Smooth muscle cell (in vitro differentiated cells): Measurements from ENCODE around the genes MEIOSIN and DMWD.

DNA sequence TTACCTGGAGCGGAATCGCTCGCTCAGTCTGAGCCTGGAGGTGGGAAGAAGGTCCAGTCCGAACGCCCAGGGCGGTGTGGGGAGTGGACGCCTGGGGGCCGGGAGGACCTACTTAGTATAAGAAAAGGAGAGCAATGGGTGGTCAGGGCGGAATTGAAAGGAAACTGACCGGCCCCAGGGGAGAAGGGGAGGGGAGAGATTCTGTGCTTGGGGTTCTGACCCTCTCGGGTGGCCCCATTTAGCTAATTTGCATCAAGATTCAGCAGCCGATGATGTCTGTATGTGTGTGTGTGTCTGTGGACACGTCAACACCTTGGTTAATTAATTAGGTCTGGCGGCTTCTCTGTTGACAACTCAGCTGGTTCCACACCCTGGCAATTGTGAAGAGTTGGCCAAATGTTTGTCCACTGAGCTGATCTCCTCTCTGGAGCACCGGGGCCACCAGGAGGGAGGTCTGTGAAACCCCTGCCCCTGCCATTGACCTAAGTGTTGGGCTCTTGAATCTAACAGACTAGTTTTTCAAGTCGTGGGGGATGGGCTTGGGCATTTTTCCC, 595 bp downstream of the GEMIN7 start:
- RAMPAGE, long total RNA = no peak

DNA sequence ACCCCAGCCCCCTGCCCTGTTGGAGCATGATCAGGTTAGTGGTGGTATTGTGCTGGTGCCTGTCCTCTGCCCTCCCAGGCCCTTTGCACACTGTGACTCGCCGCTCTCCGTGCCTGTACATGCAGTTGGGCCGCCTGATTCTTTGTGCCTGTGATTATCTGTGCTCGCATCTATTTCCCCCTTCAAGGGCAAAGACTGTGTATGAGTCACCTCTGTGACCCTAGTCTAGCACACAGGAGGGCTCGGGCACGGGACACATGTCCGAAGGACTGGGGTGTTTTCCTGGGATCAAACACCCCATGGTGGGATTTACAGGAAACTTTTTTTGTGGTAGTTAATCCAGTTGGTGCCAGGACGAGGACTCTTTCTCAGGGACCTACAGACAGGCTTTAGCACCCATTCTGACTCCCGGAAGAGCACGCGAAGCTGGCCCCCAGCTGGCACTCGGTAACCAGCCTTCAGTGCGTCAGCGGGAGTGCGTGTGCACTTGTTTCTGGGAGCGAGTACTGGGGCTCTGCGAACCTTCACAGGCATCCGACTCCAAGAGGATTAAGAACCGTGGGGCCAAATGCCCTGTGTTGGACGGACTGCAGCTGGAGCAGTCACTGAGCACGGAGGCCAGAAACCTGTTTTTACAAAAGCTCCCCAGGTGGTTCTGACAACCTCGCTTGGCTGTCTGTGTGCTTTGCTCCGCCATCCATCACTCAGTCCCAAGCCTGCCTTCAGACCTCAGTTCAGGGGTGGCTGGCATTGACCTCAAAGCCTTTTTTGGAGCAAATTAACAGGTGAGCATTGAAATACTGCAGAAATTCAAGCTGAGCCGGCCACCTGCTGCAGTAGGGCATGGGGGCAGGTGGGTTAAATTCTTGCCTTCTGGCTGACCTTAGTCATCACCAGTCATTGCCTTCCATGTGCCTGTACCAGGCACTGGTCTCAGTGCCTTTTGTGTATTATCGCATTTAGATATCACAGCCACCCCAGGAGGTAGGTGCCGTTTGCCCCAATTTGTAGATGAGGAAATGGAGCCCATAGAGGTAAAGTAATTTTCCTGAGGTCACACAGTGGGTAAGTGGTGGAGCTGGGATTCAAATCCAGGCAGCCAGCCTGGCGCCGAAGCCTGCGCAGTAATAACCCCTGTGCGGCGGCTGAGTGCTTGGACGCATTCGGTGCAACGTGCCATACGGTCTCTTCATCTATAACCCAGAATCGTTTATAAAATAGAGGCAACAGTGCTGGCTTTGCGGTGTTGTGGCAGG, 6.9 kb downstream of the PPP1R37 start:
- RAMPAGE, long total RNA = no peak

DNA sequence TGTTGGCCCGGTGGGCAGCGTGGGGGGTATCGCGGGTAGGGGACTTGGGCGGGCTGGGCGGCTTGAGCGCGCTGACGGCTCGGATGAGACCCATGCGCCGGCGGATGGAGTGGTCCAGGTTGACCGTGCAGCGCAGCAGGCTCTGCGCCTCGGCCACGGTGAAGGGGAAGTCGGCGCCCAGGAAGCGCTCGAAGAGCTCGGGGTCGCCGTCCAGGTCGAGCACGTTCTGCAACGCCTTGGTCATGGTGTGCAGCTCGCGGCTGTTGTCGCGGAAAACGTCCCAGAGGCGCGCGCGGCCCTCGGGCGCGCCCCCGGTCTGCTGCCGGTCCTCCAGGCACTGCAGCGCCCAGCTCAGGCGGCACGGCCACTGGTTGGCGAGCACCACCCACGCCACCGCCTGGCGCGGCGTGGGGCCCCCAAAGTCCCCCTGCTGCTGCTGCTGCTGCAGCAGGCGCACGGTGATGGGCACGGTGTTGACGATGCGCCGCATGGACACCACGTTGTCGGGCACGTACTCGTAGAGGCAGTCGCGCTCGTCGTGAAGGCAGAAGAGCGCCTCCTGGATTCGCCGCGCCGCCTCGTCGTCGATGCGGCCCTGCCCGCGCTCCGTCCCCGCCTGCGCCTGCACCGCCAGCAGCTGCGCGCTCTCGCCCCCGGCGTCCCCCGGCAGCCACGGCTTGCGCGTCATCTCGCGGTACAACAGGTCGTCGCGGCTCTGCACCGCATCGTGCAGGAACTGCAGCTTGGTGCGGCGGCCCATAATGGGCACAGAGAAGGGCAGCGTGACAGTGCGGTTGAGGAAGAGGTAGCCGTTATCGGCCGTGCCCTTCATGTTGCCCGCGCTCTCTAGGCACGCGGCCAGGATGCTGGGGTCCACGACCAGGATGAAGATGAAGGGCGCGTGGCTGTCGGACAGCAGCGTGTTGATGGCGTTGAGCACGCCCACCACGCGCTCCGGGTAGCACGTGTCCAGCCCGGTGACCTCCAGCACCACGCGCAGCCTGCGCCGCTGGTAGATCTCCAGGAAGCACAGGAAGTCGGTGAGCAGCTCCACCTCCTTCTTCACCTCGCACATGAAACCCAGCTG, 8.4 kb downstream of the NKPD1 start:
- RAMPAGE, long total RNA = no peak

DNA sequence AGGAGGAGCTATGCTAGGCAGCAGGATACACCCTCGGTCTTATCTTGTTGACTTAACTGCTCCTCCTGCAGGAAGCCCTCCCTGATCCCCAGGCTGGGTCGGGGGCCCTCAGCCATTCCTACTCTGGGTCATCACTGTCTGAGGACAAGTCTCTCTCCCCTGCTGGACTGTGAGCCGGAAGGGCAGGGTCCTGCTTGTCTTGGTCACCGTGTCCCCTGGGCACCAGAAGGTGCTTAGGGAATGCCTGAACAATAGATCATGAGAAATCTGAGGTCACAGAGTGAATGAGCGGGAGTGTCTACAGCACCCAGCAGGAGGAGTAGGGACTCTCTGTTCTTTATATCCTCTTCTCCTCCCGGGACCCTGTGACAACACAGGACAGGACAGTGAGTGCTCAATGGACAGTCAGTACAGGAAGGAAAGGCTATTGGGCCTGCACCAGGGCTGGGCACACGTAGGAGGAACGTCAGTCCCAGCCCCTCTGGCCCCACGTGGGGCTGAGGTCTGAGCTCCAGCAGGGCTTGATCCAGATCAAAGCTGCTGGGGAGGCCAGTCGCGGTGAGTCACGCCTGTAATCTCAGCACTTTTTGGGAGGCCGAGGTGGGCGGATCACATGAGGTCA, 6.5 kb downstream of the NKPD1 start:
- RAMPAGE, long total RNA = no peak

GRCh38 chr19:45264931-45265130, 13.8 kb downstream of the MARK4 start:
- RAMPAGE, long total RNA = no peak

GRCh38 chr19:45280312-45281313, 29.5 kb downstream of the MARK4 start:
- RAMPAGE, long total RNA = no peak

GRCh38 chr19:45440830-45441298, 17.1 kb upstream of the ERCC1 start:
- RAMPAGE, long total RNA = no peak

GRCh38 chr19:45442798-45443230, 19.1 kb upstream of the ERCC1 start:
- RAMPAGE, long total RNA = no peak

DNA sequence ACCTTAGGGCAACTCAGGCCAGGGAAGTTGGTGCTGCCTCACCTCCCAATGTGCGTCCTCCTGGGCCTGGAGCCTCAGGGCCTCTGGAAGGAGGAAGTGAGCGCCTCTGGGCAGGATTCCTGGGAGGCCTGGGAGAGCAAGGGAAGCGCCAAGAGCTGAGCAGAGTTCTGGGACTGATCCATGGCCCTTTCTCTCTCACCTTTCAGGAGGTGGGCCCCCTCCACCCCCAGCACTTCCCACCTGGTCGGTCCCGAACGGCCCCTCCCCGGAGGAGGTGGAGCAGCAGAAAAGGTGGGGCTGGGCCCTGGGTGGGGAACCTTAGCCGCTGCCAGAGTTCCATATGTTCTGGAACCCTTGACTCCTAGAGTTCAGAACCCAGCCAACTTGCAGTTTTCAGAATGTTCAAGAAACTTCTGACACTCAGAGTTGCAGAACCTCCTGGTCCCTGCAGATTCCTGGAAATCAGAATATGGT, 13.9 kb downstream of the VASP start:
- RAMPAGE, long total RNA = no peak

GRCh38 chr19:45523418-45524265, 16.4 kb downstream of the VASP start:
- RAMPAGE, long total RNA = no peak

- RAMPAGE, long total RNA = no peak
Observed at GRCh38 chr19:45526730-45527166, 19.5 kb downstream of the VASP start.

DNA sequence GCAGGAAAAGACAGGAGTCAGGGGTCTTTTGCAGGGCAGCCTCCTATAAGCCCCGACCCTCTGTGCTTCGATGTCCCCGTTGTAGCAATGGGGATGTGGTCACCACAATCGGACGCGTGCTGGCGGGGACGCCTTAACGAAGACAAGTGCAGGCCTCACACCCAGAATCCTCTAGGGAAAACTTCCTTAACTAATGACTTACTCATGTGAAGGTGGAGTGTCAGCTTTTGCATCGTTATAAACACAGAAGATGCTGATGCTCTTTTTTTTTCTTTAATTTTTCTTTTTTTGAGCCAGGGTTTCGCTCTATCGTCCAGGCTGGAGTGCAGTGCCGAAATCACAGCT, 22.2 kb downstream of the VASP start:
- RAMPAGE, long total RNA = no peak

GRCh38 chr19:45590755-45591337, 6.2 kb upstream of the OPA3 start:
- RAMPAGE, long total RNA = no peak

- RAMPAGE, long total RNA = no peak
Observed at GRCh38 chr19:45598174-45599107, 3.6 kb downstream of the GPR4 start.

DNA sequence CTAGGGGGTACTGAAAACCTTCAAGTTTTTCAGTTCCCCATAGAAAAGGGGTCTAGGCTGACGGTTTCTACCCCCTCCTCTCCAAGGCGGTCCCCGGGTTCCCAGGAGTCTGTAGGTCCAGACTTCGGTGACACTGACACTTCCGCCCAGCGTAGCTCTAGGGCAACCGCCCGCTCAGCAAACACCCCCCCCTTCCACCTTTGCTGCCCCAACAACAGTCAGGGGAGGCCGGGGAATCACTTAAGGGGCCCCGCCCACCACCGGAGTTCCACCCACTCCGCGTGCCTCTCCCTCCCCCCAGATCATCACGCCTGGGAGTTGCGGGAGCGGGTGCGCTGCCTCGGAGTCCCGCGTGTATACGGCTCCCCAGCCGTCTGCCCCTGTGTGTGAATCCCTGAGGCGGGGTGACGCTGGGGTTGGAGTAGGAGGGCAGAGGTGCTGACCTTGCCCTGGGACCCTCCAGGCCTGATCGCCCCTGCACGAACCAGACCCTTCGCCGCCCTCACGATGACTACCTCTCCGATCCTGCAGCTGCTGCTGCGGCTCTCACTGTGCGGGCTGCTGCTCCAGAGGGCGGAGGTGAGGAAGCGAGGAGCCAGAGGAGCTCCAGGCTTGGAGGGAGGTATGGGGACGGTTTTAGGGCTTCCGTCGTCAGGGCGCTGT, 1.1 kb downstream of the GIPR start:
- RAMPAGE, long total RNA = no peak

- RAMPAGE, long total RNA = no peak
Observed at GRCh38 chr19:45717130-45718034, 13.3 kb downstream of the FBXO46 start.

GRCh38 chr19:45733241-45733691, at the start of gene MEIOSIN:
MEIOSIN (plus strand) TSS chr19:45733439.
- RAMPAGE, long total RNA = no peak

GRCh38 chr19:45766732-45767571, 2.1 kb downstream of the SIX5 start:
- RAMPAGE, long total RNA = no peak

- RAMPAGE, long total RNA = no peak
Observed at GRCh38 chr19:45771430-45772092, 2.5 kb upstream of the SIX5 start.

- RAMPAGE, long total RNA = no peak
Observed at GRCh38 chr19:45791987-45793012, at the start of gene DMWD. DMWD (minus strand) TSS chr19:45792845.